Bronchial lymph node (tissue), 1 donor: Measurements from ENCODE around the genes OASL and P2RX7.

- PRO-cap: no peak
These were observed 4.0 kb downstream of the SRSF9 start for GRCh38 chr12:120465458-120465984.

DNA sequence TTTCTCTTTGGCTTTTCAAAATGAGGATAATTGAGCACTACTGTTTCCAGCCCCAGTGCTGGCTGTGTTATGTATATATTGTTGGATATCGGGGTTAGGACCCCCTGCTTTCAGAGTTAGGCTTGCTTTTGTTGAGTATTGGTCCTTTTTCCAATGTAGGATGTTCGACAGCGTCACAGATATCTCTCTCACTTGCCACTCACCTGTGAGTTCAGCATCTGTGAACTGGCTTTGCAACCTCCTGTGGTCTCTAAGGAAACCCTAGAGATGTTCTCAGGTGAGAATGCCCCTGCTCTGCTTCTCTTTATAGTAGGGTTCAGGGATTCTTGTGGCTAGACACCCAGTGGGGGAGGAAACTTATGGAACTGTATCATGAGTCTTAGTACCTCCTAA is 16.3 kb downstream of the POP5 start:
- PRO-cap: no peak

GRCh38 chr12:120573361-120574037 is 7.7 kb downstream of the POP5 start:
- PRO-cap: no peak

DNA sequence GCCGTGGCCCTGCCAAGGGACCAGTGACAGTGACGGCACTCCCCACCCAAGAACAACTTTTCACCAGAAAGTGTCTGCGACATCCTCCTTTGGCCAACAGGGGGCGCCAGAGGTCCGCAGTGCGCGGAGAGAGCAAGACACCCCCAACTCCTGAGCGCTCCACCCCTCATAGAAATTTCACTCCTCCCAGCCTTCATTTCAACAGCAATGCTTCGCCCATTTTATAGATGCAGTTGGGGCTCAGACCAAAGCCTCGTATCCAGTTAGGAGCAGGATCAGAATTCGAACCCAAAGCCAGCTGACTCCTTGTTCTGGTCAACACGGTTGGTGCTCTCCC is 2.2 kb upstream of the POP5 start:
- PRO-cap: no peak

DNA sequence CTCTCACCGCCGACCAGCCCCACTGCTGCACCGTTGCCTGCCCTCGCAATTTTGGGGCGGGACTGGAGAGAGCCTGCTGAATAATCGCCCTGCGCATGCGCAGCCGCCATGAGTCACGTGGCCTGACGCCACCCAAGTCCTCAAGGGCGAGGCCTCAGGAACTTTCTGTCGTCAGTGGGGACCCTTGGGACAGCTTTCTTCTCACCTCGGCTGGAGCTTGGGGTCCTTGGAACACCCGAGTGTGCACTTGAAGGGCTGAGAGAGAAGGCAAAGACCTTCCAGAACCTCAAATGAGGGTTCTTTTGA is 14.6 kb upstream of the CABP1 start:
- PRO-cap: no peak

GRCh38 chr12:120642742-120643073 is 2.3 kb downstream of the CABP1 start:
- PRO-cap: no peak

- PRO-cap: no peak
These were observed 10.9 kb downstream of the MLEC start for GRCh38 chr12:120697605-120698404.

GRCh38 chr12:120705437-120706062 is 4.7 kb upstream of the UNC119B start:
- PRO-cap: no peak

DNA sequence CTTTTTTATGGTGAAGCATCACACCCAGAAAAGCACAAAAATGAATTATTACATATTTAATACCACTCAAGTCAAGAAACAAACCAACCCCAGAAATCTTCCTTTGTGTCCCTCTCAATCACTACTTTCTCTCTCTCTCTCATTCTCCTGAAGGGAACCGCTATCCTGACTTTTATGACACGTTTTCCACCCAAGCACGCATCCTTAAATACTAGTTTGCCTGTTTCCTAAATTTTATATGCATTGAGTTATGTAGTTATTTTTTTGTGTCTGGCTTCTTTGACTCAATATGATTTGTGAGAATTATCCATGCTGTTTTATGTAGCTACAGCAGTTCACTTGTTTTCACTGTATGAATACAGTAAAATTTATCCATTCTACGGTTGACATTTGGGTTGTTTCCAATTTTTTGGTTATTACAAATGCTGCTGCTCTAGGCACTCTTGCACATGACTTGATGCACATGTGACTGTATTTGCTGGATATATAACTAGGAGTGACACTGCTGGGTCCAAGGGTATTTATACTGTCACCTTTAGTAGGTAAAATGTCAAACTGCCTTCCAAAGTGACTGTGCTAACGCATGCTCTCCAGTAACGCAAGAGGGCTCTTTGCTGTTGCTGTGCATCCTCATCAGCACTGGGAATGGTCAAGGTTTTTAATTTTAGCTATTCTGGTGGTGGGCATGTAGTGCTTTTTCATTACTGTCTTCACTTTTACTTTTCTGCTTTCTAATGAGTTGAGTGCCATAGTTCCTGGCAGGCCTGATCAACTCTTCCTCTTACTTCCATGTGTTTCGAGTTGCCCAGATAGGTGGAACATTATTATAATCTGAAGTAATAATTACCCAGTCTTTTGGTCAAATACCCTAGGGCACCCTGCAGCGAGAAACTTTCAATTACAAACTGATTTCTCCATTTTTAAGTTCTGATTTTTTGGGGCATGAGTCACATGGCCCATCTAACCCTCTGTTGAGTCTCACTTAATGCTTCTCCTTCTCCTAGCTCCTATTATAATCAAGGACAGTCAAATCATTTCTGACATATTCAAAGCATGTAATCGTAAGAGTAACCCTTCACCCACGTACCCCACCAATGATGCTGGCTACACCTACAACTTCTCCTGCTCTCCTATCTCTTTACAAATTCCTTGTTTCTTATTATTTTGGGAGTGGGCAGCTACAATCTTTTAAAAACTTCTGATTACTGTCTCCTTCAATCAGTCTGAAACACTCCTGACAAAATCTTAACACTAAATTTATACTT is 62.3 kb downstream of the ACADS start:
- PRO-cap: no peak

DNA sequence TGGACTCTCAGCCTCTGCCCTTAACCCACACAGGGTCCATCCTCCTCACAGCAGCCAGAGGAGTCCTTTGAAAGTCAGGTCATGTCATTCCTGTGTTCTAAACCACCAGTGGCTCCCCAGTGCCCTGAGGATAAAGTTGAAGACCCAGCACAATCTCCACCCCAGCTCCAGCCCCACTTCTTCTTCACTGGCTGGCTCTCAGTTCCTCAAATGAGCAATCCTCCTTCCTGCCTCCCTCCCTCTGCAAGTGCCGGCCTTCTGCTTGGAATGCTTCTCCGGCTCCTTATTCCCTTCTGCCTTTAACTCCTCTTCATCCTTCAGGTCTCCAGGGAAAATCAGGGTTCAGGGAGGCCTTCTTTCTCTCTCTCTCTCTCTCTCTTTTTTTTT is 32.0 kb upstream of the SPPL3 start:
- PRO-cap: no peak

DNA sequence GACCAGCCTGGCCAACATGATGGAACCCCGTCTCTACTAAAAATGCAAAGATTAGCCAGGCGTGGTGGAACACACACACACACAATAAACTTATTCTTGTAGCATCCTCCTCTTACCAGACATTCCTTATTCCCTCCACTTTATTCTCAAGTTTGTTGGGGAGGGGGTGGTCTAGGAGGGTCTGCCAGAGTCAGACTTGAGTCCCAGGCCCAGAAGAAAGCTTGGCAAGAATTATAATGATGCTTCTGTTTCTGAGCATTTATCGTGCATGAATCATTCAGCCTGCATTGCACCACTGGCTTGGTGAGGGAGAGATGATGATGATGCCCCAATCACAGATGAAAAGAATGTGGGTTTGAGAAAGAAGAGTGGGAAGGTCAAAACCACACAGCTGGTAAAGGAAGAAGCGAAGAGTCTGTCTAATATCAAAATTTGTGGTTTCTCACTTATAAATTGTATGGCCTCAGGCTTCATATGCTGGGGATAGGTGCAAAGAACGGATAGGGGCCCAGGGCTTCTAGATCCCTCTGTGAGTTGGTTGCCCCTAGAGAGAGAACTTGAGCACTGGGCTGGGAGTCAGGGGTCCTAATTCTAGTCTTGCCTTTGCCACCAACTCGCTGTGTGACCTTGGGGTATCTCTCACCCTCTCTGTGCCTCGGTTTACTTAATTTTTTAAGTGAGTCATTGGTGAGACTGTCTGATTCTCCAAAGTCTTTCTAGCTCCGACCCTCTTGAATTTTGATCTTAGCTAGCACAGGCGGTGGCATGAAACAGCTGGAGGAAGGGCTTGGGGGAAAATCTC is 2.3 kb downstream of the OASL start:
- PRO-cap: no peak

- PRO-cap: bidirectional peak, plus-strand start at chr12:121039399, minus-strand start at chr12:121038975
These were observed at the start of gene OASL for GRCh38 chr12:121038564-121039527. Gene OASL (minus strand): TSS chr12:121039246.

DNA sequence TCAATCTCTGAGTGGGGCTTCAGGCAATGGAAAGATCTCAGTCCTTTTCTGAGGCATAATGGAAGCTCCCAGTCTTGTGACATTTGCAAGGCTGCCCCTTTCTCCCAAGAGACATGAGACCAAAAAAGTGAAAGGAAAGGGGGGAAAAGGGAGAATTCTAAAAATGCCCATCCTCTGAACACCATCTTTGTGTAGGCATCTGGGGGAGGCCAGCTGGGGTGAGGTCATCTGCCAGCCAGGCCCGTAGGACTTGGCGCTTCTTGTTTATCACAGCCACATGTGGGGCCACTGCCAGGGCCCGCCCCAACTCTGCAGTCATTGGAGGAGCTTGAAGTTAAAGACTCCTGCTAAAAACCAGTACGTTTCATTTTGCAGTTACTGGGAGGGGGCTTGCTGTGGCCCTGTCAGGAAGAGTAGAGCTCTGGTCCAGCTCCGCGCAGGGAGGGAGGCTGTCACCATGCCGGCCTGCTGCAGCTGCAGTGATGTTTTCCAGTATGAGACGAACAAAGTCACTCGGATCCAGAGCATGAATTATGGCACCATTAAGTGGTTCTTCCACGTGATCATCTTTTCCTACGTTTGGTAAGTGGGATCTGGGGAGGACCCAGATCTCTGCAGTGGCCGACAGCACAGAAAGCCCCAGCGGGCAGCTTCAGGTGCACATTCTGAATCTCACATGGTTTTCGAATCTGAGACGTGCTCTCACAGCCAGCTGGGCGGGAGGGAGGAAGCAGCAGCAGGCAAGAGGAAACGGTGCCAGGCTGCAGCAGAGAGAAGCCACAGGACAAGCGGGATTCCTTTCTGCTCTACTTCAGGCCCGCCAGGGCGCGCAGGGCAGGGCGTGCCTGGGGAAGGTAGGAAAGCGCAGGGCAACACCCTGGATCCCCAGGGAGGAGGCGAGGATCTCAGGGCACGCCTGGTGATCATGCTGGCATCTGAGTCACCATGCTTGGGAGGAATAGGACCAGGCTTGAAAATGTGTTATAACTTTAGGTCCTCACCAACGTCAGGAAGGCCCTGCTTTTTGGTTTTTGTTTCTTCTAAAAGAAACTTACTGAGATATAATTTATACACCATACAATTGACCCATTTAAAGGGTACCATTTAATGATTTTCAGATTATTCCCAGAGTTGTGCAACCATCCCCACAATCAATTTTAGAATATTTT is at the start of gene P2RX7:
Gene P2RX7, plus strand, starts transcription at position 363 of the 1,169 bp plus-strand sequence.
- PRO-cap: bidirectional peak, plus-strand start at position 429 of the sequence, minus-strand start at position 252 of the sequence; bidirectional peak, plus-strand start at position 607 of the sequence, minus-strand start at position 496 of the sequence

DNA sequence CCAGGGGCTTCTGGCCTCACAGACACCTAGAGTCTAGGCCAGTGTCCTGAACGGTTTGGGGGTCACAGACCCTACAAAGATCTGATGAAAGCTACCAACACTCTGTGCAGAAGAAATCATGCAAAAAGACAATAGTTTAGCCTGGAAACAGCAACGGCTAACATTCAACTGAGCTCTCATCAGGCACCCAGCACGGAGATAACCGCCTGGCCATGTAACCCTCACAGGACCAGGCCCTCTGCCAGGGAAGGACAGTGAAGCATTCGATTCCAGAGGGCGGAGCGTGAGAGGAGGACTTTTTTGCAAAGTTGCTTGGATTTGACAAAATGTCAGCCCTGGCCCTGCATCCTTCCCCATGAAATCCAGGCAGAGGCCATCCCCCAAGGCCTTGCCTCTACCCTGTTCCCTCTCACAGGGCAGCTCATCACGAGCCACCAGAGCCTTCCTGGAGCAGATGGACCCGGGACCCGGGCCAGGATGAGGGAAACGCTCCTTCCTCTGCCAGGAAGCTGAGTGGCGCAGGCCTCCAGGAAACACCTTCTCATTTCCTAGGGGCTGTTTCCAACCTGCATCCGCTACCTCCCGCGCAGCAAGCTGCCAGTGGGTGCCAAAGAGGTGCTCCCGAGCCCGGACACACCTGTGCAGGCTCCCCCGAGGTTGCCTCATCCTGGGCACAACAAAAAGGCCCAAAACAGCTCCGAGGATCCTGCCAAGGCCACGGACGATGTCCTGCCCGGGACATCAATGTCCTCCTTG is 17.0 kb downstream of the CAMKK2 start:
- PRO-cap: no peak

DNA sequence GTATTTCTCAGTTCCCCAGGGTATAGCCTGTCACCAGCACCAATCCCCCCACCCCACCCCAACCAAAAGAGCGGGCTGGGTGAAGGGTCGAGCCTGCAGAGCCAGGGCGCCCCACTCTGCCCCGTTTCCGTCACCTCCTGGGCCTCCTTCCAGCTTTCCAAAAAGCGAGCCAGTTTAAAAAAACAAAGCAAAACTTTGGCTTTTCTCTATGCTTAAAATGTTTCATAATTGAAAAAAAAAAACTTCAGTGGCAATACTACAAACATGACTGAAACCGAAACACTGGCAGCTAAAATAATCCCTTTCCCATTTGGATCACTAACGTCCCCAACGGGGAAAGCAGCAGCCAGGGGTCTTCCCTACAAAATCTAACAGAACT is 7.5 kb downstream of the CAMKK2 start:
- PRO-cap: no peak

- PRO-cap: no peak
These were observed 11.8 kb upstream of the CAMKK2 start for GRCh38 chr12:121308236-121308738.

DNA sequence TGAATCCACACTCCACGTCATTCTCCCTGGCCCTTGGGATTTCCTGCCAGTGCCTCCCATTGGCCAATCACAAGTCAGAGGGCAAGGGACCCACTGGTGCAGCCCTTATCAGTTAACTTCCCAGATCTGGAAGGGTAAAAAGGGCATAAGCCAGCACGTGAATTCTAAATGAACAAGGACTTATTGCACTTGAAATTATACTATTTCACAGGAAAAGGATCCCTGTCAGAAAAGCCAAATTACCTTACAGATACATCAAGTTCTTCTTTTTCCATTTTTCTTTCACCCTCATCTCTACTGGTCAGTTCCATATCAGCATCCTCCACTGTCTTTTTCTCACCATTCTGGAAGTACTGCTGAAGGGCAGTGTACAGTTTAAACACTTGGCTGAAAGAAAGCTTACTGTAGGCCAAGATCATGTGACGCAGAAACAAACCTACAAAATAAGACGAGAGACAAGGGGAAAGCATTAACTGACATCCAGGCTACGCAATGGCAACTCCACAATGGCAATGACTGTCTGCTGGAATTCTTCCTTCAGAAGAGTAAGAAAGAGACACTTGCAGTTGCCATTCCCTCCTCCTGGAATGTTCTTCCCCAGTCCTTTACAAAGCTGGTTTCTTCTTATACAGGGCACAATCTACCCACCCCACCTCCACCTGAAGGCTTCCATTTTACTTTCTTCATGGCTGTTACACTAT is 6.5 kb downstream of the ANAPC5 start:
- PRO-cap: no peak

- PRO-cap: unidirectional peak, plus-strand start at chr12:121391961
These were observed 8.2 kb upstream of the RNF34 start for GRCh38 chr12:121391632-121392121.

DNA sequence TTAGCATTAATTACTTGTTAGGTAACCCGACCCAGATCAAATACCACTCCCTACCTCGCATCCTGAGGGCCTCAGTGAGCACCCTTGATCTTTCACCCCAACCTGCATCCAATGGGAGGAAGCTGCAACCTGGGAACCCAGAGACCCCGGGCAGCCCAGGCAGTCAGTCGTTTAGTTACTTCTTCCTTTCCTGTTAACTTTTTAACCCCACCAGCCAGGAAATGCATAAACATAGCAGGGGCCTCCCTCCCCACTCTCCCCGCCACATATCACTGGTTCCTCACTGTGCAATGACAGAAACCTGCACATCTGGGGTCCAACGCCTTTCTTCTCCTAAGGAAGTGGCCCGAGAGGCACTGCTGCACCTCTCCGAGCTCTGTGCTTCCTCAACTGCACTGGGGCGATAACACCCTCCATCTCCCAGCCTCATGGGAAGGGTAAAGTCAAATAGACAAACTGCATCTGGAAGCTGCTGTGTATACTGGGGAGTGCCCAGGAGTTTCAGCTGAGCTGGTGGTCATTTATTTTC is 89.9 kb downstream of the KDM2B start:
- PRO-cap: no peak

- PRO-cap: no peak
These were observed 47.8 kb downstream of the KDM2B start for GRCh38 chr12:121532920-121533535.